Thoracic aorta endothelial cell (primary cell): ENCODE results near the genes TMEM87B, IL1B and IL37.

- CAGE, long polyA plus RNA = no peak
These were observed 5.5 kb downstream of the MERTK start for GRCh38 chr2:111903735-111904410.

DNA sequence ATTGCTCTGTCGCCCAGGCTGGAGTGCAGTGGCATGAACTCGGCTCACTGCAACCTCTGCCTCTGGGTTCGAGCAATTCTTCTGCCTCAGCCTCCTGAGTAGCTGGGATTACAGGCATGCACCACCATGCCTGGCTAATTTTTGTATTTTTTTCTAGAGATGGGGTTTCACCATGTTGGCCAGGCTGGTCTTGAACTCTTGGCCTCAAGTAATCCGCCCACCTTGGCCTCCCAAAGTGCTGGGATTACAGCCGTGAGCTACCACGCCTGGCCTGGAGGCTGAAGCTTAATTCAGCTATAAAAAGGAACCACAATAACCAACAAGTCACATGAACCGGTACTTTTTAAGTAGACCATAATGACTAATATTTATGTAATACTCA is 49.2 kb upstream of the TMEM87B start:
- CAGE, long polyA plus RNA = no peak

DNA sequence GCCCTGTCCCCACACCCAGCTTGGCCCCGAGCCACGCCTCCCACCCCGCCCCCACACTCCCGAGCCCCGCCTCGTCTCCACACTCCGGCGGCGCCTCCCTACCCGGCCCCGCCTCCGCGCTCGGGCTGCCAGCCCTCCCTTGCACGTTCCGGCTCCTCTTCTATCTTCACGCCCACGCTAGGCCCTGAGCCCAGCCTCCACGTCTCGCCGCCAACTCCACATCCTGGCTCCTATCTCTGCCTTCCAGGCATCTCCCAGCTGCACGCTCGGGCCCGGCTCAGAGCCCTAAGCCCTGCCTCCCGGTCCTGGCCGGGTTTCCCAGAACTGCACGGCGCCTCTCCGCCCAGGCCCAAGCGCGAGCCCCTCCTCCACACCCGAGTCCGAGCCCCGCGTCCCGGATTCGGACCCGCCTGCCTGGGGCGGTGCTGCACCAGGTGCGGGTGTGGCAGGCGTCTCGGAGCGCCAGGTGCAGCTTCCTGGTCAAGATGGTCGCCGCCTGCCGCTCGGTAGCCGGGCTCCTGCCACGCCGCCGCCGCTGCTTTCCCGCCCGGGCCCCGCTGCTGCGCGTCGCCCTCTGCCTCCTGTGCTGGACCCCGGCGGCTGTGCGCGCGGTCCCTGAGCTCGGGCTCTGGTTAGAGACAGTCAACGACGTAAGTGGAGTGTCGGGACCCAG is at the start of gene TMEM87B:
Gene TMEM87B, plus strand, starts transcription at position 163 of the 673 bp plus-strand sequence.
- CAGE, long polyA plus RNA = no peak

DNA sequence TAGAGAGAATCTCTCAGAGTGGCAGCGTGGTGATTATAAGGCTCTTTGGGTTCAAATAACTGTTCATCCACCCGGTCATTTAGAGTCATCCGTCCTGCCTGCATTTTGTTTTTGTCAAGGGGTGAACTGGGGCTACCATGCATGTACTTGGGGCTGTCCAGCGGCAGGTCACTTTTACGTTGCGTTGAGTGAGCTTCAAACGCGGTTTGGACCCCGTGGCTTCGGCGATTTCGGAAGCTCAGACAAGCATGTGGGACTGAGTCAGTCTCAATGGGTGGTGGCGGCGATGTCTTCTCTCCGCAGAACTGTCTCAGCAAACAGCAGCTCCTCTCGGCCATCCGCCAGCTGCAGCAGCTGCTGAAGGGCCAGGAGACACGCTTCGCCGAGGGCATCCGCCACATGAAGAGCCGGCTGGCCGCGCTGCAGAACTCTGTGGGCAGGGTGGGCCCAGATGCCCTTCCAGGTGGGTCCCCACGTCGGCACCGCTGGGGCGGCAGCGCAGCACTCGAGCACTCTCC is 21.2 kb downstream of the FBLN7 start:
- CAGE, long polyA plus RNA = no peak

DNA sequence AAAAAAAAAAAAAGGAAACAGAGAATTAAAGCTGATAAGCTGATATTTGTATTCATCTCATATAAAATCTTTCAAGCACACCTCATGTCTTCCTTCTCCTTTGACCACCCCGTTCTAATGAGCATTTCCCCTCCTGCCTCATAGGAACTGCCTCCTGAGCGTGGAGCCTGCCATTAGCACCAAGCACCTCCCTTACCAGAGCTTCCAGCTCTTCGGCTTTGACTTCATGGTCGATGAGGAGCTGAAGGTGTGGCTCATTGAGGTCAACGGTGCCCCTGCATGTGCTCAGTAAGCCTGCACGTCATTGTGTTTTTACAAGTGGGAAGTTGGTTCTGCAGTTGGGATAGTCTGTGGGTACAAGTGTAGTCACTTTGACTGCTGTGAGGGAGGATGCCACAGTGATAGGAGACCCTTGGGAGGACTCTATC is 22.1 kb upstream of the POLR1B start:
- CAGE, long polyA plus RNA = no peak

DNA sequence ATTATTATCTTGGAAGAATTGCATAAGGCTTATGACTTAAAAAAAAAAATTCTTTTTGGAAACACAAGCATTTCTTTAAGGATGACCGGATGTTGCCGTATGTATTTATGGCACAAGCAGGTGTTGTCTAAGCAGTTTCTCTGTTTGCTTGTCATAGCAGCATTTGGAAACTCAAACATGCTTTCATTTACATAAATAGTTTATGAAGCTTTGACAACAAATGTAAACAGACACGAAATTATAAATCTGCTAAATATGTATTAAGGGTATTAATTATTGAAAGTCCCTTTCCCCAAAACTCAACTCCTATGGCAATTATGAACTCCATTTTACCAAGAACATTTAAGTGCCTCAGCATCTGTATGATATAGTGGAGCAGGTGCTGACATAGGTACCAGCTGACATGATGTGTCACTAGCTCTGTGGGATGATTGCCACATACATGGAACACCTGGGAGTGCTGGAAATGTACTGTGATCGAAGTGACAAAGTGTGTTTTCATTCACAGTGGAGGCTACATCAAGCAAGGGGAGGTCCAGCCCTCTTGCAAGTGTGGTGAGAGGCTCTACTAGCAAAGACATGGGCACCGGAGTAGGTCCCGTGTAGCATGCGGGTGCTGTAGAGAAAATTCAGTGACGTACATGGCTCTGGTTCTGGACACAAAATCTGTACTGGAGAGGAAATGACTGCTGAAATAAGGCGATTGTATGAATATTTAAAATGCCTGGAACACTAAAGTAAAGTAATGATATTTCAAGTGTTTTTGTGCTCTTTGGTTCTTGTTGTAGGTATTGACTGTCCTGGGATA is 10.4 kb upstream of the POLR1B start:
- CAGE, long polyA plus RNA = no peak

DNA sequence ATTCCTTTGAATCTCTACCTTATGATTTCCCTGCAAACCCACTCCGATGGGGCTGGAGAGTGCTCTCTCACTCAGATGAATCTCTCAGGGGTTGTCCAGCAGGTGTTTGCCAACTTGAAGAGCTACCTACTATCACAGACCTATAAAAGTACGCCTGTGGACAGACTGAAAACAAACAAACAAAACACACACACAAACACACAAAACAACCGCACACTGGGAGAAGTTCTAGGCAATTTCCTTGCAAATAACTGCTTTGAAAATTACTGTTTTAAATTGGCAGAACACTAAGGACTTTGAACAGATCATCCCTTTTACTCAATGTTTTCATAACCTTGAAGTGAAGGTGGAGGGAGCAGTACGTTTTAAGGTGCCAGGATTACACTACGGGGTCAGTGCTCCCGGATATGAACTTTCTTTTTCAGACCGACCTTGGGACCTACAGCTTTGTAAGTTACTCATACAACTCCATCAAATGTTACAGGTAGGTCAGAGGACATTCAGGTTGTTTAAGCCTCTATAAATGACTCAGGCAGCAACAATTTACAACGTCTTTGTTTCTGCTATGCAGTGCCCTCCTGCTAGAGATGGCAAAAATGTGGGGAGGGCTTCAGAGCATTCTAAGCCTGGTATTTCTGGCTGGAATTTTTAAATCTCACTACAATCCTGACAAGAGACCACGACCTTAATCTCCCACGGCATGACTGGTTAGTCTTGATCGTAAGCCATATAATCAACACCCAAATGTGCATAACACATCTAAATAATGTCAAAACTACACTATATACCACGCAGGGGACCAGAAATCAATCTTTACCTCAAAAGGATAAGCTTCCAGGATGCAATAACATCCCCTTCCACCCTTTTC is 1.4 kb upstream of the SLC20A1 start:
- CAGE, long polyA plus RNA = no peak

GRCh38 chr2:112691190-112691499 is 29.7 kb upstream of the NT5DC4 start:
- CAGE, long polyA plus RNA = no peak

- CAGE, long polyA plus RNA = no peak
These were observed 2.1 kb downstream of the IL1A start for GRCh38 chr2:112782251-112782600.

GRCh38 chr2:112793656-112794014 is 9.3 kb upstream of the IL1A start:
- CAGE, long polyA plus RNA = no peak

GRCh38 chr2:112836238-112837196 is at the start of gene IL1B:
Gene IL1B, minus strand, starts transcription at chr2:112836779.
- CAGE, long polyA plus RNA = no peak

DNA sequence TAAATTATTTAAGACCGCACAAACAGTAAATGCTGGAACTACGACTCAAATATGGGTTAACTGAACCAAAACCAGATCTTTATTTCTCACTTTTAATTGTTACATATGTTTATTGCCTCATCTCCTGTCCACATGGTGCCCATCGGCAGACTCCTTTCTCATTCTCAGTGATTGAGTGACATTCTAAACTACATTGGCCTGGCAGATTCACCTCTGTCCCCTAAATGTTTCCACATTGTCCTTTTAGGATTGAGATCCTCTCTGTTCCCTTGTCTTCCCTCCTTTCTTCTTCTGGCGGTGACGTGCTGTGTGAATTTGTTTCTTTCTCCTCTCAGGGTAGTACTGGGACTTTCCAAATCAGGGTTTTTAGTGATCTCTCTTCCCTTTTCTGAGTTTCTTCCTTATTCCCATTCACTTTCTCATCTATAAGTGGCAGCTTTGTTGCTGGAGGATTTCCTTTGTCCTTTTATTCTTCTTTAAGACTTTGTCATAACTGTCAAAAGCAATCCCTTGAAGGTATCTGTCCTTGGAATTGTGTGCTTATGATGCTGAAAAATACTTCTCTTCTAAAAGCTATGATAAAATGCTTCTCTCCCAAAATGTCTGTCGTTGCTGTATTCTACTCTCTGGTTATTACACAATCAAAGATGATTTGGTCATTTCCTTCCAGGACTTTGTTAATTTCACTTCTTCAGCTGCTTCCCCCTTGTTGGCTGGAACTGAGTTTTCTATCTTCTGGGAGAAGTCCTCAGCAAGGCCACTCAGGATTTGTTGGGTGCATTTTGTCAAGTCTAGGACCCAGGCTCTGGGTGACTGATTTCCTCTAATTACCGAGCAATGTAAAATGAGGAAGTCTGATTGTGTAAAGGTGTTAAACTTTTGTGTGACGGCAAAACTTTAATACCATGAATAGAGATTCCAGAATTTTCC is 4.8 kb upstream of the IL1B start:
- CAGE, long polyA plus RNA = no peak

GRCh38 chr2:112911089-112911403 is at the start of gene IL37:
Gene IL37, plus strand, starts transcription at chr2:112911165.
- CAGE, long polyA plus RNA = no peak

DNA sequence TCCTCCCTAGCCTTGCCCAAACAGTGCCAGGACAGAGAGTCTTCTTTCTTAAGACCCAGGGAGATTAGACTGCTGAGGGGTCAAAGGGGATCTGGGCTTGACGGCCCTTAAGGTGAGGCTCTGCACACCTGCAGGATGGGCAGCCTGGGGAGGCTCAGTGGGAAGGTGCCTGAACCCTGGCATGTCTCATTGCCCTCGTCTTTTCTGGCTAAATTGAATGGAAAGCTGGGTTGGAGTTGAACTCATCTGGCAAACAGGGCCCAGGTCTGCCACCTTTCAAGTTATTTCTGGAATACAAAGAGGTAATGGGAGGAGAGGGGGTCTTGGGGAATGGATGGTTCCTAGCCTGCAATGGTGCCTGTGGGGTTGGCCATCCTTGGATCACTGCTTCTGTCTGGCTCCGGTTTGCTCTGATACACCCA is 45.2 kb downstream of the PSD4 start:
- CAGE, long polyA plus RNA = no peak

DNA sequence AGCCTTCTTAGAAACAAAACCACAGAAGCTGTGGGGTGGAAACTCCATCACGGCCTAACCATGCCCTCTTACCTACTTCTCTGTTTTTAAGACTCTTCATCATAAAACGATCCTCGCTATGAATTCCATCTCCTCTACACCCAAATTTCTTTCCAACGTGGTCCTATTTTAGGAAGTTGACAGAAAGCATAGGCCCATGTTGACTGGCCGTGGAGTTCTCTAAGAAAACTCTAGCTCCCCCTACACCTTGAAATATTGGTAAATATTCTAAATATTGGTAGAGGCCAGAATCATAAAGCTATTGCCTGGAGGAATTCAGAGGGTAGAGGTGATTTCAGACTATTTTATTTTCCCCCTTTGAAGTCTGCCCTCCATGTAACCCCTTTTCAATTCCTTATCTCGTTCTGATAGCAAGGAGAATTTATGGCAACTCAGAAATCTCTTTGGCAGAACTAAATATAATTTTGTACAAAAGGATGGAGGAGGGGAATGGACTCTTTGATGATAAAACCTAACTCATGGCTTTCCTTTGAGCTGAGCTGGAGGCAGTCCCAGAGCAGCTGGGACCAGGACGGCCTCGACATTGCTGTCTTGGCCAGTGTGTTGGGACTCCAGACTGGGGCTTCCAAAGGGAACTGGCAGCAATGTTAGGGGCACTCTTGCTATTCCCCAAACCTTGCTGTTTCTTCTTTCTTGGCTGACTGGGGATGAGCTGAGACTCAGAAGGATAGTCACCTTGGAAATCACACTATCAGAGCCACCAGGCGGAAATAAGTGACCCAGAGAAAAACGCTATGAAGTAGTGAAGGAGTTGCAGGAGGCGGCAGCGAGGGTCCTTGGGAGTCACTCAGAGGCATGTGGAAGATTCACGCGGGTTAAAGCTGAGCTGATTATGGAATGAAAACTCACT is 47.7 kb downstream of the PAX8 start:
- CAGE, long polyA plus RNA = no peak

DNA sequence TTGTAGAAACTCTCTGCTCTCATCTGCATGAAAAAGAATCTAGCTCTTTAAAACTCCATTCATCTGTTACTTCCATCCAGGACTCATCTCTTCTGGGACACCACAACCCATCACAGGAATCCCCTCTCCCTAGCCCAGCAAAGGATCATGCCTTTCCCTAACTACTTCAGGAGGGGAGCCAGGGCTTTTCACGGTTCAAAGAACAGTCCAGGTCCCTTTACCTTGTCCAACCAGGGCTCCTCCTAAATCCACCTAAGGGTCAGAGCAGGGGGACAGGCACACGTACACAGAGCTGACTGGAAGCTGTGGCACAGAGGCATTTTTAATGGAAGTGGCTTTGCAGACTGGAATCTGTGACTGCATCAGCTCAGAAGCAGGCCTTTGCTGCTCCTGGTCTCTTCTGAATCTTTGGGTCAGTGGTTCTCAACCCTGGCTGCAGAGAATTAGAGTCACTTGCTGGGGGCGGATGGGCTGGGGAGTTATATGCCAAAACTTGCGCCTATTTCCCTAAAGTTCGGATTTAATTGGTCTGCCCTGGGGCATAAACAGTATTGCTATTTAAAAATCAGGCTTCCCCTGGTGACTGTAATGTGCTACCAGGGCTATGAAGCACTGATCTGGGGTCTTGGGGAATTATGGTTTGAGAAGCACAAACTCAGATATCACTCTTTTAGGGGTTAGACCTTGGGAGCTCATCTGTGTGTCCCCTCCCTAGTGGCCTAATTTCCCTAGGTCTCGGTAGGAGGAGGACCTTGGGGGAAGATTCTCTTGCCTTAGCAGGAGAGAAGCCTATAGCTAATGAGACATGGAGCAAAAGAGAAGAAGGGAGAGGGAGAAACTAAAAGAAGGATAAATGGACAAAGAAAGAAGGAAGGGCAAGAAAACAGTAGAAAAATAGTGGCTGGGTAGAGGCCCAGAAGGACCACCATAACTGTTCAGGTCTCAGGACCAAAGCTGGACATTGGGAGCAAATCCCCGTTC is 32.7 kb downstream of the PAX8 start:
- CAGE, long polyA plus RNA = no peak

DNA sequence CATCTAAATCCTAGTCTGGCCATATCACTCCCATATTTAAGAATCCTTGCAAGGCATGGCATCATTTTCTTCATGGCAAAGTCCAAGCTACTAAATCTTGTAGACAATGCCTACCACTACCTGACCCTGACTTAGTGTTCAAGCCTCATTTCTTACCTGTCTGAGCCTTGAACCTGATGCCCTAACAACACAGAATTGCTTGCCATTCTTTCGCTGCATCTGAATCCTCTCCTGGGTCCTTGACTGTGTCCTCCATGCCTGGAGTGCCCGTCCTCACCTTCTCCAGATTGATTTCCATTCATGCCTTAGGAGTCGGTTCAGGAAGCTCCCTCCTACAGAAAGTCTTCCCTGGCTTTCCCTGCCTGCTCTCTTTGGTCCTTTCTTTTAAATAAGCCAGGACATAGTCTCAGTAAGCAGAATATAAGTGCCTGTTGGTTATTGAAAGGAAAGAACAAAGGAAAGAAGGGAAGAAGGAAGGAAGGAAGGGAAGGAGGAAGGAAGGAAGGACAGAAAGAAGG is 24.1 kb downstream of the PAX8 start:
- CAGE, long polyA plus RNA = no peak

DNA sequence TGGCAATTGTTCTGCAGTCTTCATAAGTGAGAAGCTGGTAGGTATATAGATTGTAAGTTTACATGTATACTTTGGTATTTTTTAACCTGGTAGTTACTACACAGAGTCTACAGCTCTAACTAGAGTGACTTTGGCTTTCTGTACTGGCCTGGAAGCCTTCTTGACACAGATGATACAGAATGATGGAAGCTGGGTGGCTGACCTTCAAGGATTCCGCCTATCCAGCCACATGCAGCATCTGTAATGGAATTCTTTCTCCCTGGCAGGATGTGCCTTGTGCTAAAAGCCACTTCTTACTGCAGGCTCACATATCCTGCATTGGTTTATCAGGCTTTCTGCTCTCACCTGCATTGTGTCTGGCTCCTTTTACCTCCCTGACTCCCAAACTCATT is 38.8 kb upstream of the PAX8 start:
- CAGE, long polyA plus RNA = no peak

- CAGE, long polyA plus RNA = no peak
These were observed 23.3 kb upstream of the RABL2A start for GRCh38 chr2:113603247-113604665.

DNA sequence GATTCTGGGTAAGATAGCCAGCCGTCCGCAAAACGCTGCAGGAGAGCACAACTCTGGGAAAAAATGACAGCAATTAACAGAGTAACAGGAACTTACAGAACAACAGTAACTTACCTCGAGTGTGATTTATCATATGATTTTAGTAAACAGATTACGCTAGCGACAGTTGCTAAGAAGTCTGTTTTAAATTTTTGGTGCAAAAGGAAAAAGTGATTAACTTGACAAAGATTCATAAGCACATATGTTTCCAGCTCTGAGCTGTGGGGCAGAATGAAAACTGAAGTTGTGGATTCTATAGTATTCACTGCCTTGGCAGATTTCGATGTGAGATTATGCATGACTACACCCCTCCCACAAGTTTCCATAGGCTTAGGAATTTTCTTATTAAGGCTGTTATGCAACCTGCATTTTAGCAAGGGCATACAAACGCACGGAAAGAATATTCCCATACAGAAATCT is 46.6 kb upstream of the ACTR3 start:
- CAGE, long polyA plus RNA = no peak